WTC11 (cell line): ENCODE measurements around a stretch of chr1.

DNA sequence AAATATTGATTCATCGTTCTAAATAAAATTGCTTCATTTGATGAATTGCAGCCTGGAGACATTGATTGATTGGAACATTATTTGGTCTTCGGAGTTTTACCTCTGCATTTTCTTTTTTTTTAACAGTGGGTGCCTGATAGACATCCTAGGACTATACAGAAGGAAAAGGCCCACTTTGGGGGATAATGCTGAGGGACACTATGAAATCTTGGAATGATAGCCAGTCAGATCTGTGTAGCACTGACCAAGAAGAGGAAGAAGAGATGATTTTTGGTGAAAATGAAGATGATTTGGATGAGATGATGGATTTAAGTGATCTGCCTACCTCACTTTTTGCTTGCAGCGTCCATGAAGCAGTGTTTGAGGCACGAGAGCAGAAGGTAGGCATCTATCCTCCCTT, 11.6 kb downstream of the RCAN3 start:
- PRO-cap = no peak

GRCh38 chr1:24648660-24649043, 5.5 kb downstream of the SRRM1 start:
- PRO-cap = no peak

DNA sequence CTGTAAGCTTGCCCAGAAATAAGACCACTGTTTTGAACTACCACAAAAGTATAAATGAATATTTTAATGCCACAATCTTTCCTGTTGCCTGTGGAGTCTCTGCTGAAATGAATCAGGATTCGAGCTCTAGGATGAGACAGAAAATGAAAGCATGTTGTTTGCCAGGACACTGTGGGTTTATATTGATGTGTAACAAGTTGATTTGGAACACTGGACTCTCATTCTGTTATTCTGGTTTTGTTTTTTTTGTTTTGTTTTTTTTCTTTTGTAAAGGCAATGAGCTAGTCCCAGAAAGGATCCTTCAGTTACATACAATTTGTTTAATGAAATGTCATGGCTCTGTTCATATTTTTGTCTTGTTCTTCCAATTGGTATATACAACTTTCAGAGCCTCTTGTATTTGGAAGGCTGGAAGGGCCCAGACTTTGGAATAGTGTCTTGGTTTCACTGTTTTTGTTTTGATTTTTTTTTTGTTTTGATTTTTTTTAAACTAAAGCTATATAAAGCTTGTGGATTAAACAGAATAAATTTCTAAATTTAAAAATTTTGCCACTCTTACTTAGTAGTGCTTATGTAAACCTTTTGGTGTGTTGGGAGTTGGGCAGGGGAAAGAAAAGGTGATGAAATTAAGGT, 29.7 kb downstream of the SRRM1 start:
- PRO-cap = no peak

DNA sequence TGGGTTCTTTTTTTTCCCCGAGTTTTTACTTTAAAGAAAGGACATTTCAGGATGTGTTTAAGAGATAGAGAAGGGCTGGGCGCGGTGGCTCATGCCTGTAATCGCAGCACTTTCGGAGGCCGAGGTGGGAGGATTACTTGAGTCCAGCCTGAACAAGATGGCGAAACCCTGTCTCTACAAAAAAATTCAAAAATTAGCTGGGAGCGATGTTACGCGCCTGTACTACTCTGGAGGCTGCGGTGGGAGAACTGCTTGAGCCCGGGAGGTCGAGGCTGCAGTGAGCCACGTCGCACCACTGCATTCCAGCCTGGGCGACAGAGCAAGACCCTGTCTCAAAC, 1.4 kb downstream of the CLIC4 start:
- PRO-cap = unidirectional peak, minus-strand start at position 250 of the sequence

- PRO-cap = no peak
Measured at GRCh38 chr1:24762125-24762982, 17.1 kb downstream of the CLIC4 start.

DNA sequence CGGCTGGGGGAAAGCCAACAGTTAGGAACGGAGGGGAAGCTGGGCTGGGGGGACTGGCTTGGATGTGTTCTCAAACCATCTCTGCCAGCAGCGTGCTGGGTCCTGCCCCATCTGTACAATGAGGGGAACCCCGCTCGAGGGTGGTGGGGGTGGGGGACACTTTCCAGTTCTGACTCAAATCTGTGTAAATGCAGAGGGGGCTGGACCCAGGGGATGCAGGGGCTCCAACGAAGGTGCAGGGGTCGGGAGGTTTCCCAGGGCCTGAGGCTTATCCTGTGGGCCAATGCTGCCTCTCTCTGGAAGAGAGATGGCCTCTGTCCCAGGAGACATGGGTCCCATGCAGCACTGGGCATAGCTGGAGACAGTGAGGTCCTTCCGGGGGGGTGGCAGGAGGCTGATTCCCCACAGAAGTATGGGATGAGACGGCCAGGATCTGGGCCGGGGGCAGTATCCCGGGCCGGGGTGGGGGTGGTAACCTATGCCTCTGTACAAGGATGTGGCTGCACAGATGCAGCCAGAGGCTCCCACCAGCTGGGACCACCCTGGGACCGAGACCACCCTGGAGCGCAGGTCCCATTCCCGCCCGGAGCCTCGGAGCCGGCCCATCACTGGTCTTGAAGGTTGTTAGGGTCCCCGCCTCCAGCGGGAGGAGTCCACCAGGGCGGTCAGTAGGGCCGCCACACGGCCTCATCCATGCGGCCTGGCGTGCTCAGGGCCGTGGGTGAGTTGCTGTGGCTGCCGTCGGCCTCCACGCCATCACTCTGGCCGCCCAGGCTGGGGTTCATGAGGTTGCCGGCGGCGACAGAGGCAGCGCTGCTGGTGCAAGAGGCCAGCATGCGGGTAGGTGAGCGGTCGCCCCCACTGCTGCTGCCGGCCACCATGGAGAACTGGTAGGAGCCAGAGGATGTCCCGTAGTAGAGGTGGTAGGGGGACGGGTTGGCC, 28.3 kb downstream of the RUNX3 start:
- PRO-cap = no peak

GRCh38 chr1:24928474-24929200, 1.4 kb downstream of the RUNX3 start:
- PRO-cap = no peak

DNA sequence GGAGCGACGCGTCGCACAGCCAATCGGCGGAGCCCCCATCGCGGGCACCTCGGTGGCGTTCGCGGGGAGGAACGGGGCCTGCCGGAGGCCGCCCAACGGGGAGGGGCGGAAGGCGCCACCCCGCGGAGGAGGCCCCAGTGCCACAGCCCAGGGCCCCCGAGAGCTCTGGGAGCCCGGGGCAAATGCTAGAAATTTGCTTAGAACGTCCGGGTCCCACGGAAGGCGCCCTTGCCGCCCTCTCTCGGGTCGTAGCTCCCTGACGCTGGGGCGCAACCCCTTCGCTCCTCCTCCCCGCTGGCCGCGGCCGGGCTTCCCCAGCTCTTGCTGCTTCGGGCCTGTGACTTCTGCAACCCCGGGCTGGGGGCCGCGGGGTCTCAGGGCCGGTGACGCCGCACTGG, 258 bp upstream of the RUNX3 start:
- PRO-cap = bidirectional peak, plus-strand start at position 143 of the sequence, minus-strand start outside the sequence

DNA sequence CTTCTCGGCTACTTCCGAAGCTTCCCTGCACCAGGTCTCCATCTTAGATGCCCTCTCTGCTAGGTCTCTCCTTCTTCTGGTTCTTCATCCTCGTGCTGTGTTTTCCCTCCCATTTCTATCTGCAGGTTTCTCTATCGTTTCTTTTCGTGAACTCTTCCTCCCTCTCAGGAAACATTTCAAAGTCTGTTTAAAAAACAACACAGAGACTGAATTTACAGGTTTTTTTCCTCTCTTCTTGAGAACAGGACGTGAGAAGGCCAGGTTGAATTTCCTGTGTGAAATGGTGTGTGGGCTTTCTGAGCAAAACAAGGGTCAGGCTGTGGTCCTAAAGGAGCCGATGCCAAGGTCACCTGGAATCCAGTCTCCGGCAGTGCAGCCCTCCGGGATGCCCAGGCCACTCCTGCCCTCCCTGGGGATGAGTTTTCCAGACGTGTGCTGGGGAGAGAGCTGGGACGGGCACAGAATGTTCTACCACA, 62.6 kb upstream of the RUNX3 start:
- PRO-cap = no peak

DNA sequence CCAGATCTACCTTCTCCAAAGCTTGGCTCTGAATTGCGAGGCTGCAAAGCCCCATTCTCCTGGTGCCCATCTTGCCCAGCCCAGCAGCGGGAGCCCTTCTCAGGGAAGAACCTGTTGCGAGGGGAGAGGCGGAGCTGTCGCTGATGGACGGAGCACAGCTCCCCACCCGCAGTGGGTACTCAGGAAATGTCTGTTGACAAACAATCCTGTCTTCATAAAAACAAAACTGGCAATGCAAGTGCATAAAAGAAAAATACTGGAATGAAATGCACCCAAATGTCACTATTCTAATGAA, 99.3 kb upstream of the RUNX3 start:
- PRO-cap = no peak

DNA sequence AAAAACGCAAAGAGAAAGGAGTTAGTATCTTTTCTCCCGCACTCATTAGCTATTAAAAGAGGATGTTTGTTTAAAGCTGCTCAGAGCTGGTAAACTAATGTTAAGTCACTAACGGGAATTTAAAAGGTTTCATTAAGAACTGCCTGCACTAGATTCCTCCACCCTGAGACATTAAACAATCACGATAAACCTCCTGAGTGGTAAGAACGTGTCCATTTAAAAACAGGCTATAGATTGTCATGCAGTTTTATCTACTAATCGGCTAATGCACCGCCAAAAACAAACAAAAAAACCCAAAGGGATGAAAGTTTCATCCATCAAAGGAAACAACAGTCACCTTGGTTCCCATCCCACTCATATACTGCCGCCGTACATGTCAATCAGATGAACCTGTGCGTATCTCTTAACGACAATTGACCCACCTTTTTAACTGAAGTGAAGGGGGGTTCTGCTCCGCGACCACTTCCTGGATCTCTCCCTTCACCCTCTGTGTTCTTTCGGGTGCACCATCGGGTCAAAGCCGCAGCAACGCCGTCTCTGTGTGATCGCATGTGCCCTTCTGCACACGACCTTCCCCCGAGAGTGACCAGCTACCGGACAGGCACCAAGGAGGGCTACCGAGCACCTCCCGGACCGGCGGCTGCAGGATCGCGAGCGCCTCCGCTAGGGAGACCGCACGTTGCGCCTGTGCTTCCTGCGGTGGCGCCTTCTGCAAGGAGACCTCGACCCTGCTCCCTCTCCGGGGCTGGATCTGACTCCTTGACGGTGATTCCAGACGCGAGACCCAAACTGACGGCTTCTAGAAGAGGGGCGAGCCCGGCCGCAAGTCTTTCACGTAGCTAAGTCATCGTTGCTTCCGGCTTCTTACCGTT, 1.3 kb upstream of the TMEM50A start:
- PRO-cap = no peak

DNA sequence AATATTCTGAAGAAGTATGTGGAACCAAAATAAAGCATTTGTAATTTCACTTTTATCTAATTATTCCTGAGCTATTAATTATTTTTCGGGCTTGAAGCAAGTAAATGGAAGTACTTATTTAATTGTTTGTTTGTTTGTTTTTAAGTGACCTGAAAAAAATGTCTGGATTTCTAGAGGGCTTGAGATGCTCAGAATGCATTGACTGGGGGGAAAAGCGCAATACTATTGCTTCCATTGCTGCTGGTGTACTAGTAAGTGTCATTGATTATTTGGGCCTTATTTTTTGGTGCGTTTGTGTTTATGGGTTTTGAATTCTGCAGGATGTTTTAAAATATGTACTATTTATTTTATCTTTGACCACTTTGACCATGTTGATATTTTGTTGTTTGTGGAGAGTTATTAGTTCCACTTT, 2.2 kb downstream of the TMEM50A start:
- PRO-cap = no peak

DNA sequence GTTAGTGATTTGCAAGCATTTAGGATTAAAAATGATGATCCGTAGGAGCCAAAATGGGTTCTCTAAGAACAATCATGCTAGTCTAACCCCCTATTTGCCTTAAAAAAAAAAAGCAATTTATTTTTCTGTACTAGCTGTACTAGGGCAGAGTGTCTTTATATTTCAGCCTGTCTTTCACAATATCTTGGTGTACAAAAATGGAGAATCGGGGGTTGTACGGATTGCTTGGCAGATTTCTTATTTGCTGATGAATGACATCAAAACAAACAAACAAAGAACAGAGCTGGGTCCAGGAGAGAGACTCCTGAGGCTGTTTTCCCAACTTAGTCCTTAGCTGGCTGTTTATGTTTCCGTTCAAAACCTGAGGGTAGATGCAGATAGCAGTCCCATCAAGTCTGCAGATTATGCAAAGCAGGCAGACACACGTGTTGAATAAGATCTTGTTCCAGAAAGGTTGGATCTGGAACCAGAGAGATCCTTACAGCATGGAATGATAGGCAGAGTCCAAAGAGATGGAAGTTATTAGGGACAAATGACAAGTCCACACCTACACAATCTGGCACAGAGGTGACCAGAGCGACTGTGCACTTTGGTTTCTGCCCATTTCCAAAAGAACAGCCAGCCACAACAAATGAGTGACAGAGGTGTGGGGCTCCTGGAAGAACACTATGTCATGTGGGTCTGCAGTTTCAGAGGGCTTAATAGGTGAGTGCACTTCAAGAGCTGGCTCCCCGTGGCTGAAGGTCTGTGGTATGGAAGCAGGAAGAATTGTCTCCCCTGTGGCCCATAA, 65.5 kb downstream of the MAN1C1 start:
- PRO-cap = no peak

DNA sequence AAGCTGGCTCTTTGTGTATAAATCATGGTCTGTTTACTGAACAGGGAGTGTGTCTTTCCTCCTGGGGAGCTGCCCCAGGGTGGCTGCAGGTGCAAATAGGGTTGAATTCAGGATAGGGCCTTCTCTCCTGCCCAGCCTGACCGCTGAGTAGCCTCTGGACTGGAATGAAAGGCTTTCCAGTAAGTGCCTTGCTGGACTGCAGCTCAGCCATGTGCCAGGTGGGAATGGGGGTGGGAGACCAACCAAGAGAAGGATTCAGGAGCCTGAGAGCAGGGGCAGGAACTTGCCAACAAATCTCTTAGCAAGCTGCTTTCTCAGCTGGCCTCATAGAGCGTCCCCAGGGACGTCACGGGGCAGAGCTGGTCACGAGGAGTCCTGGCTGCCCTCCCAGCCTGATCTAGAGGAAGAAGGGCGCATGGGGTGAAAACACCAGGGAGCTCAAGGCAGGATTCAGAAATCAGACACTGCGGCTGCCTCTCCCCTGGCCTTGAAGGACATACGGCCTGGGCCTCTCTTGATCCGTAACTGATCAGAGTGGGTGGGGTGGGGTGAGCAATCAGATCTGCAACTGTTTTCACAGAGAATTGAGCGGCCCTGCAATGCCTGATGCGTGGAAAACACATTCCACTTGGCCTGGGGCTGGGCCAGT, 56.5 kb upstream of the SELENON start:
- PRO-cap = no peak

DNA sequence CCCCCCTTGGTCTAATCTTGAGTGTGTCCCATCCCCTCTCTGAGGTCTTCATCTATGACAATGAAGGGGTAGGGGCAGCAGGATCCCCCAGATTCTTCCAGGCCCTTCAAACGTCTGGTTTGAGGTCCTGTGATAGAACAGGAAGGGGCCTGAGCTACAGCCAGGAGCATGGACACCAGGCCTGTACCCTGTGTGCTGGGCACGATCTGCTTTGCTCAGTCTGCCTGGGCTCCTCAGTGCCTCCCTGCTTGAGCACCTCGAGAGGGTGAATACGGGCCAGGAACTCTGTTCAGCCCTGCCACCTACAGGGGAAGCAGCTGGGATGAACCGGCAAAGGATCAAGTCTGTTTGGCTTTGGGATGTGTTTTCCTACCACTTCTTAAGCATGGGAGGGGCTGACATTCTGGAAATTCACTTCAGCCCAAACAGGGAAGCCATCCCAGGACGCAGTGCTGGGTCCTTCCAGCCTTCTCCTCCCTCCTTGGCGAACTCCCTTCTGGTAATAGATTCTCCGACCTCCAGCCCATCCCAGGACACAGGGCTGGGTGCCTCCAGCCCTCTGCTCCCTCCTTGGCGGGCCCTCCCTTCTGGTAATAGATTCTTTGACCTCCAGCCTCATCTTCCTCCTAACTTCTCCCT, 55.9 kb upstream of the SELENON start:
- PRO-cap = no peak

DNA sequence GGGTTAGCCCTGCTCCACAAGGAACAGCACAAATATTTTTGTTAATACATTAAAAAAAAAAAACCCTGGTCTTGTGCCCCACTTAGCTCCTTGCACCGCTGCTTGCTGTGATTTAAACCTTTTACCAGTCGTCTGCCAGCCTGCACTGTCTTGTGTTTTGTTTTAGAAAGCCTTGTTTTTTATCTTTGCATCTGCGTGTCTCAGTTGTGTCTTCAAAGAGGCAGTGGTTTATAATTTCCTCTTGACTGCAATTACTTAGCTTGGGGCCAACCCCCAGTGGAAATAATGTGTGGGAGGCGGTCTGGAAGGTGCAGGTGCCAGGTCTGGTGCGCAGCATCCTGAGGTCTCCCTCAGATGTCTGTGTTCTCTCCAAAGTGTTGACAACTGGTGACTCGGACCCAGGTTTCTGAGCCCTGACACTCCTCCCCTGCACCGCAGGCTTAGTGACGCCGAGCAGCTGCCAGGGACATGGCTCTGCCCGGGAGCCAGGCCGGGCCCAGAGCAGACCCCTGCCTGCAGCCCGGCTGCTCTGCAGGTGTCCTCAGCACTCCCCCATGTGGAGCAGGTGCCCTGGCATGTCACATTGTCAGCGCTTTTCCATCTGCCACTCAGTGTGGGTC, 25.1 kb upstream of the SELENON start:
- PRO-cap = no peak

GRCh38 chr1:25775393-25775949, 24.5 kb upstream of the SELENON start:
- PRO-cap = no peak

- PRO-cap = no peak
Measured at GRCh38 chr1:25809046-25809416, 9.0 kb downstream of the SELENON start.

GRCh38 chr1:25818346-25818991, 1.3 kb upstream of the MTFR1L start:
- PRO-cap = no peak

DNA sequence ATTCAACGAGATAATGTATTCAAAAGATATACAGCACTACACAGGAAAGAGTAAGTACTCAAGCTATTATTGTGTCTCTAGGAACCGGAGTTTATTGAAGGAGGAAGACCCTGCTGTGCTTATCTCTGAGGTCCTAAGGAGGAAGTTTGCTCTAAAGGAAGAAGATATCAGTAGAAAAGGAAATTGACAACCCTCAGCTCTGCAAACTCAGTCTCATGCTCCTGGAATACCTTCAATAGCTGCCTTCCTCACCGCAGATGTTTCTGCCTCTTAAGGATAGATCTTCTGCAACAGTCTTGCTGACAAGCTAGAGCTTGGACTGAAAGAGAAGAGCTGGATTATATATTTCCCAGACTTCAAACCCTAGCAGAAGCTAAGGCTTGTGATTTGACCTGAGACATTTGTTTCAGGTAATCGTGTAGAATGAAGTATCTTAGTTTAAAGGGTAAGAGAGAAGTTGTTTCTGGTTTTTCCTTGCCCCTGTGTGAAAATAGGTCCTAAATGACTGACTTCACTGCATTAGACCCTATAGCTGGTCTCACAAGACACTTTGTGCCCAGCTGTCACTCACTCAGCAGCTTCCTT, 12.2 kb downstream of the MTFR1L start:
- PRO-cap = no peak